PFSK-1 (cell line): ENCODE results near the gene ETFRF1.

DNA sequence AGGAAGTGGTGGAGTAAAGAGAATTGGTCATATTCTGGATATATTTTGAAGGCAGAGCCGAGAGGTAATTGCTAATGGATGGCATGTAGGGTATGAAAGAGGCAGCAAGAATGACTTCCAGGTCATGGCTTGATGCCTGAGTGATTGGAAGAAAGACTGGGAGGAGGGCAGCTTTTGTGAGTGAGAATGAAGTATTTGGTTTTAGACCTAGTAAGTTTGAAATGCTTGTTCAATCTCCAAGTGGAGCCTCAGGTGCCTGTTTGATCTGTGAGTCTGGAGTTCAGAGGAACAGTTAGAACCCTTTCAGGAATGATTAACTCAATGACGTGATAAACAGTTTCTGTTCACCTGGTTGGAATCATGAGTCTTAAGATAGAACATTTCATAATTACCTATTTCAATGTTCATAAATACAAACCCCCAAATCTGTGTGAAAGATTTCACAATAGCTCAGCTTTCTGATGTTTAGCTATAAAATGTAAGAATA lies 10.4 kb downstream of the KCNJ8 start:
- RRBS, result no CpG with 5 or more reads among the region's 2 CpGs

- RRBS, result no CpG with 5 or more reads among the region's 4 CpGs
Observed at GRCh38 chr12:21771774-21772390, 2.6 kb downstream of the KCNJ8 start.

GRCh38 chr12:21776080-21776690 lies 1.7 kb upstream of the KCNJ8 start:
- RRBS, result no CpG with 5 or more reads among the region's 3 CpGs

GRCh38 chr12:21780773-21781282 lies 6.3 kb upstream of the KCNJ8 start:
- RRBS, result no CpG with 5 or more reads among the region's 3 CpGs

GRCh38 chr12:21795676-21796059 lies 21.2 kb upstream of the KCNJ8 start:
- RRBS, result no CpG with 5 or more reads among the region's 9 CpGs

DNA sequence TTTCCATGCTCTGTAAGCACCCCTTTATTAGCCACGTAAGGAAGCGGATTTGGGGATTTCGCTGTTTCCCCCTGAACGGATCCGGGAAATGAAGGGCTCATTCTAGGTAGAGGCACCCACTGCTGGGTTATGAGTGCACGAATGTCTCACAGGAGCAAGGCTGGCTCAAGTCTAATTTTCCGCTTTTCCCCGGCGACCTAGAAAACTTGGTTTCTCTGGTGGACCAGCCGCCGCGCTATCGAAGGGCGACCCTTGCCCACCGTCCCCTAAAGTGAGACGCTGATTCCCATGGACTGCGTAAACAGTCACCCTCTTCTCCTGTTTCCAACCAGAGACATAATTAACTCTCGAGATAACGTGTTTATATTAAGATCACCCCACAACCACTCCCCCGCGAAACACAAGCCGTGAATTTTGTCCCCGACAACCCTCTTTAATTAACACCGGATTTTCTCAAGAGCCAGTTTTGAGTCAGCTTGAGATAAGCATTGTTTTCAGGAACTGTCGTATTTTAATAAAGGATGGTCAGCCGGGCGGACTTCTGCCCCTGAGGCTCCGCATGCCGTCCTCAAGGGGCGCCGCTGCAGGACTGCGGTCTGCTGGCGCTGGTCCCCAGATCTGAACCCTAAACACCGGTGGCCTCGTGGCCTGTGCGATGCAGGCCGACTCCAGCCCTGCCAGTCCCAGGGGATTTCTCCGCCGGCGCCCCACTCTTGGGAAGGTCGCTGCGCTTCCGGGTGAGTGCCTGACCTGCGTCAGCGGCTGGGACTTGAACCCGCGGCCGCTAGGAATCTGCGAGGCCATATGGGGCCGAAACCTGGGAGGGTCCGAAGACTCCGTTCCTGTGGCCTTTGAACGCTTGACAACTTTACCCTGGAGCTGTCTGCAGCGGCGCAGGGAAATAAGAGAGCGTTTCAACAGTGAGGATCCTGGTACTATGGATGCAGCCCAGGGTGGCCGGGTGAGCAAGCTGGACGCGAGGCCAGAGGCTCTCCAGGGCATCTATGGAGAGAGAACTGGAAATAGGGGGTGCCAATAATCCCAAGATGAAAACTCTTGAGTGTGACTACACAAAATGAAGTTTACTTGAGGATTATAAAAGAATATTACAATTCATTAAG lies 719 bp upstream of the ABCC9 start:
- RRBS, result 11% methylated on average over 16 of the region's 59 CpGs

DNA sequence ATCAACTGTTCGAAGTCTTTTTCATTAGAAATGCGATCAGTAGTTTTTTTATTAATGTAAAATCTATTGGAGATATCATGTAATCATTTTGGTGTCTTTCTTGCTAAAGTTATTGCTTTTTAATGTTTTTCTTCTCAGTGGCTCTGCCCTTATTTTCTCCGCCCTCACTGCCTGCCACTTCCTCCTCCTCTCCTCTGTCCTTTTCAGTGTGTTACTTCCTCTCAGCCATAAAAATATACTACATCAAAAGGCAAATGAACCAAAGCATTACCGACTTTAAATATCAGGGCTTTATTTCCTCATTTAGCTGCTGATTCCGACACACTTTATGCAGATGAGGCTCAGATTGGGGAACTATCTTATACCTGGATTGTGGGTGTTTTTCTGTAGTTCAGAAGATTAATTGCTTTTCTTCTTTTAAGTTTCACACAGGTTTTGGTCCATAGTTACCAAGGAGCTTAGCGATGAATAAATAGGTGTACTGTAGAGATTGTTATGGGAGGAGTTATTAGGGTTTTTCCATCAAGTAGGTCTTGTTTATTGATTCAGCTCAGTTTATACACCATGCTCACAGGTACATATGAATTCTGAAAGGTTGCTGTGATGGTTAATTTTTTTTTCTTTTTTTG lies 118.2 kb downstream of the CMAS start:
- RRBS, result no CpG with 5 or more reads among the region's 6 CpGs

DNA sequence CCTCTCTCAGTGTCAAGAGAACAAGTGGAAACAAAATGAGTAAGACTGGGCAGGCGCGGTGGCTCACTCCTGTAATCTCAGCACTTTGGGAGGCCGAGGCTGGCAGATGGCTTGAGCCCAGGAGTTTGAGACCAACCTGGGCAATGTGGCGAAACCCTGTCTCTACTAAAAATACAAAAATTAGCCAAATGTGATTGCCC lies 89.6 kb upstream of the ST8SIA1 start:
- RRBS, result no CpG with 5 or more reads among the region's 4 CpGs

DNA sequence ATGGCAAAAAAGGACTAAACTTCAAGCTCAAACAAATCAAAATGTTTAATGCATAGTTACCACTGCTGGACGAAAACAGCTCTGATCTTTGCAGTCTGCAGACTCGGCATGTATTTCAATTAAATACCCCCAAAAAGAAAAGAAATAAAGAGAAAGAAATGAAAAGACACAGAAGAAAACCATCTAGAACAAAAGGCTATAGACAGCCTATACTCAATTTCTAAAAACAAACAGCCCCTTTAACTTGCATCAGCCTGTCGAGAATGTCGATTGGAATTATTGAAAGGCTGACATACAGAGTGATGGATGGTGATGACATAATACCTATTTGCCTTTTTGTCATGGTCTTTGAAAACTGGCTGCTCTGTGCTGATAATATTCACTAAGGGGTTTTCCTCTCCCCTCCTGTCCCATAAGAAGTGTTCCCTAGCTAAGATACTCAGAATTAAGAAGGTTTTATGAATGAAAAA lies 393.7 kb downstream of the SOX5 start:
- RRBS, result no CpG with 5 or more reads among the region's 4 CpGs

- RRBS, result 5% methylated on average over 34 of the region's 89 CpGs
Observed at GRCh38 chr12:24562271-24563323, 386.3 kb downstream of the BCAT1 start.

DNA sequence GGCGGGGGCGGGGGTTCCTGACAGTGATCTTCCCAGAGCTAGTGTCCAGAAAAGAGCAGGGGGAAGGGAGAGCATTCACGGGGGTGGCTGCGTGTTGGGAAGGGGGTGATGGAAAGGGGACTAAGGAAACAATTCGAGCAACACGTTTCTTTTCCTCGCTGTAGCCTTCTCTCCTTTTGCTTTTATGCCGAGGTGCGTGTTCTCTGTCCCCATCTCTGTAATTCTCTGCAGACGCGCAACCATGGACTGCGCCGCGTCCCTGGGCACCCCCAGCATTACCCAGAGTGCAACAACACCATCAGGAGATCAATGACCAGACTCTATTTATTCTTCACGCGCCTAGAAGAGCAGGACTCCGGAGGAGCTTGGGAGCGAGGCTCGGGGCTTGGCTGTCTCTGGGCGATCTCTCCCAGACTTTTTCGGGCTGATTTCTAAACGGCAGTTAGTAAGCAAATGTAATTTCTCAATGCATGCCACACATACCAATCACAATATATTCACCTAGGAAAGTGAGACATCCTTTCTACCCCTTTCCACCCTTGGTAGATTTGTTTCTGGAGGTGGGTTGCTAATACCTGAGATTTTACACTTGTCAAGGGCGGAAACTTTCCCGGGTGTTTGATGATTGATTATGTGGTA lies 384.9 kb downstream of the BCAT1 start:
- RRBS, result no CpG with 5 or more reads among the region's 24 CpGs

DNA sequence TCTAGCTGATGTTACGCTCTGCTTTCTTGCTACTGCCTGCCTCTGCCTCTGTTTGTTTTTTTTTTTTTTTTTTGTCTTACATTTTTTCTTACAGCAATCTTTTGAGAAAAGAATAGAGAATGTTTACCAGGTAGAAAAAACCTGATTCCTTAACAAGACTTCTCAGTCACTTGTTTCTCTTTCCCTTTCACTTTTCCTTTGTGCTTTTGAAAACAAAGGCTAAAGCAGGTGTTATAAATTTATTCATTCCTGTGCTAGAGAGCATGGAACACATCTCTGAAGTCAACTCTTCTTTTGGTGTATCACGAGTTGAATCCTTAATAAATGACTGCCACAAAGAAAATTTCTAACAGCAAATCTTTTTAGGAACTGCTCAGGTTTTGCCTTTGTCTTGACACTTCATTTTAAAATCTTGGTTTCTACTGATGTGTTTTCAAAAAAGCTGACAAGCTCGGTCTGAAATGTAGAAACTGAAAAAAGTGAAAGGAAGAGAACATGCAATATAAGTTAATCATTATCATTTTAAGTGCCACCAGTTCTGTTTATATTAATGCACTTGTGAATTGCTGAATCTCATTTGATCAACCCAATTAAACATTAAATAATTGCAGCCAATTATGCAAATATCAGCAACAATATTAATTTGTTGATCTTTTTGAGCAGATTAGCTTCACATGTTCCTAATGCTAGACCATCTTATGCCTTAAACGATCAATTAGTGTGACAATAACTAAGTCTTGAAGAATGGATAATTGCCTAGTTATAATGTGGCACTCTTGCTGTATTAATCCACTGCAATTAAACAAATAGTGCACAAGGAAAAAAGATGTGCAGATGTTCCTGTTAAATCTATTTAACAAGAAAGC lies 133.9 kb downstream of the BCAT1 start:
- RRBS, result no CpG with 5 or more reads among the region's 4 CpGs

DNA sequence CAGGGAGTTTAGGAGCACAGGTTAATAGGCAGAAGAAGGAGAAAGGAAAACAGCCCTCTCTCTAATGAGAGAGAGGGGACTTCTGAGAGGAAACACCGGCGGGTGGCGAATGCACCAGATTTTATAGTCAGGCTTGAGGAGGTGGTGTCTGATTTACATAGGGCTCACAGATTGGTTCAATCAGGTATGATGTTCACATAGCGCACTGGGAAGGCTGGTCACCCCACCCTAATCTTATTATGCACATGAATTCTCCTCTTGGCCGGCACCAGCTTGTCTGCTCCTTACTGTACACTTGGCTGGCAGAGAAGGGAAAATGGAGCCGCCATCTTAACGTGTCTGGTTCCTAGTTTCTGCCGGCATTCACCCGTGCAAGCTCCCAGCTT lies 15.2 kb downstream of the BCAT1 start:
- RRBS, result 38% methylated on average over 4 of the region's 9 CpGs

- RRBS, result 4% methylated on average over 6 of the region's 18 CpGs
Observed at GRCh38 chr12:24948332-24948799, 535 bp downstream of the BCAT1 start.

- RRBS, result 2% methylated on average over 18 of the region's 59 CpGs
Observed at GRCh38 chr12:25194908-25196165, at the start of gene ETFRF1. TSS of gene ETFRF1 (plus strand) at chr12:25195237.

DNA sequence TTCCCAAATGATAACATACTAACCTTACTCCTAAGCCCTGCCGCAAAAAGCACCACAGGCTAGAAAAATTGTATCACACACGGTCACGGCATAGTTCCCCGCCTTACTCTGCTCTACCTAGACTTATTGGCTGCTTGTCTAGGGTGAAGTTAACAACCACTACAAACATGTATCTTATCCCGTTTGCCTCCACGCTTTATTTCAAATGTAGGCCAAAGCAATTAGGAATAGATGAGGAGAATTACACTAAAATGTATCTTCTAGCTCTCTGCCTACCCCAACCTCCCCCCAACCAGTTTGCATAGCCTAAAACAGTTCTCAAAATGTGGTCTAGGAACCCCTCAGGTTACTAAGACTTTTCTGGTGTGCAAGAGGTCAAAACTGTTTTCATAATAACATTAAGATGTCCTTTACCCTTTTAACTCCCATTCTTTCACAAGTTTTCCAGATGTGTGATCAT lies 3.4 kb downstream of the KRAS start:
- RRBS, result no CpG with 5 or more reads among the region's 6 CpGs

- RRBS, result no CpG with 5 or more reads among the region's 15 CpGs
Observed at GRCh38 chr12:26064347-26065518, 60.1 kb downstream of the BHLHE41 start.

GRCh38 chr12:26126307-26126934 lies 1.6 kb upstream of the BHLHE41 start:
- RRBS, result 1% methylated on average over 34 of the region's 54 CpGs

DNA sequence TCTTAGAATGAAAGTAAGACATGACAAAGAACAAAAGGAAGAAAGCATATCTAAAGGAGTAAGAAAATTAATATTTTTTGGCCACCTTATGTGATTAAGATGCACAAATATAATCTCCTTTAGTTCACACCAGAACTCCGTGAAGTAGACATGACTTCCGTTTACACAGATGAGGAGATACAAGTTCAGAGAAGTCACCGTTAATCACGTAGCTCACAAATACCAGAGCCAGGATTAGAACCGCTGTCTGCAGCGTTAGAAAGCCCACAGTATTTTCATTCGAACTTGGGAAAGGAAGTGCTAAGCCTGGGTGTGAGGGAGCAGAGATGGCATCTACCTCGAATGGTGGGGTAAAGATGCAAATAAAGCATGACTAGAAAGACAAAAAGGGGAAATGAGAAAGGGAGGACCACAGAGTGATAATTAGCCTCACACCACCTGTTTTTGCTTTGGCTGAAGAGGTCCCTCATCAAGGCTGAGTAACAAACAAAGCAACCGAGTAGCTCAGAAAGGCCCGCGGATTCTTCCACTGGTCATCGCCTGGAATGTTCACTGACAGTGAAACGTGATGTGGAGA lies 31.3 kb upstream of the BHLHE41 start:
- RRBS, result no CpG with 5 or more reads among the region's 13 CpGs

DNA sequence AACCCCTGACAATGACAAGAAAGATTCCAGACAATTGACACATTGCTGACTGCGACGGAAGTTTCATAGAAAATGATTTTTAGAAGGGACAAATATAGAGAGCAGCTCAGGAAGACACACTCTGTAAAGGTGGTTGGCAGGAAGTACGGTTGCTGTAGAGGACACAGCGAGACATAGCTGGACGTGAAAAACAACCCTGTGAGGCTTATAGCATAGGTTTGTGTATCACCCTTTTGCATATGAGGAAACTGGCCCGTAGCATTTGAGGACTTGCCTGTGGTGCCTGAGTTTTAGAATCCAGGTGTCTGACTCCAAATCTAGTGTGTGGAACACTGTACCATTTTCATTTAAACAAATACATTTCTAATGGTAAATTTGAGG lies 31.8 kb upstream of the BHLHE41 start:
- RRBS, result no CpG with 5 or more reads among the region's 6 CpGs